Bronchus fibroblast of lung (primary cell): ENCODE measurements around the gene CD59.

GRCh38 chr11:33256071-33256561 lies 1.1 kb upstream of the HIPK3 start:
- RAMPAGE, long total RNA, result no peak

DNA sequence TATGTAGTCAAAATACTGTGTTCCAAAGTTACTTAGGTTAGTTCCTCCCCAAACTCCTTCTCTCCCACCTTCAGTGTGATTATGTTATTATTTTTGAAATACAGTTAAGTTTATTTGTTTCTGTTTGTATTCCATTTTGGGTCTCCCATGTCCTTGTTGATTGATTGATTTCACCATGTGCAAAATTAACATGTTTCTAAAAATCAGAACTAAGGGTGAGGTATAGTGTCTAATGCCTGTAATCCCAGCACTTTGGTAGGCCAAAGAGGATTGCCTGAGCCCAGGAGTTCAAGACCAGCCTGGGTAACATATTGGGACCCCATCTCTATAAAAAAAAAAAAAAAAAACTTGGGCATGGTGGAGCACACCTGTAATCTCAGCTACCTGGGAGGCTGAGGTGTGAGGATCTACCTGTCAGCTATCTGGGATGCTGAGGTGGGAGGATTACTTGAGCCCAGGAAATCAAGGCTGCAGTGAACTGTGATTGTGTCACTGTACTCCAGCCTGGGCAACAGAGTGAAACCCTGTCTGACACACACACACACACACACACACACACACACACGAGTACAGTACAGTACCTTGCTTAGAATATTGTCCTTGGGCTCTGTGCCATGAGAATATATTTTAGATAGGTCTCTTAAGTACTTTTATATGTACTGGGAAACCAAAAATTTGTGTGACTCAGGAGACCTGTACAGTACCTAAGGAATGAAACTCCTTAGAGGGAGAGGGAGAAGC lies 44.3 kb downstream of the HIPK3 start:
- RAMPAGE, long total RNA, result no peak

GRCh38 chr11:33618337-33618603 lies 82.4 kb downstream of the C11orf91 start:
- RAMPAGE, long total RNA, result no peak

DNA sequence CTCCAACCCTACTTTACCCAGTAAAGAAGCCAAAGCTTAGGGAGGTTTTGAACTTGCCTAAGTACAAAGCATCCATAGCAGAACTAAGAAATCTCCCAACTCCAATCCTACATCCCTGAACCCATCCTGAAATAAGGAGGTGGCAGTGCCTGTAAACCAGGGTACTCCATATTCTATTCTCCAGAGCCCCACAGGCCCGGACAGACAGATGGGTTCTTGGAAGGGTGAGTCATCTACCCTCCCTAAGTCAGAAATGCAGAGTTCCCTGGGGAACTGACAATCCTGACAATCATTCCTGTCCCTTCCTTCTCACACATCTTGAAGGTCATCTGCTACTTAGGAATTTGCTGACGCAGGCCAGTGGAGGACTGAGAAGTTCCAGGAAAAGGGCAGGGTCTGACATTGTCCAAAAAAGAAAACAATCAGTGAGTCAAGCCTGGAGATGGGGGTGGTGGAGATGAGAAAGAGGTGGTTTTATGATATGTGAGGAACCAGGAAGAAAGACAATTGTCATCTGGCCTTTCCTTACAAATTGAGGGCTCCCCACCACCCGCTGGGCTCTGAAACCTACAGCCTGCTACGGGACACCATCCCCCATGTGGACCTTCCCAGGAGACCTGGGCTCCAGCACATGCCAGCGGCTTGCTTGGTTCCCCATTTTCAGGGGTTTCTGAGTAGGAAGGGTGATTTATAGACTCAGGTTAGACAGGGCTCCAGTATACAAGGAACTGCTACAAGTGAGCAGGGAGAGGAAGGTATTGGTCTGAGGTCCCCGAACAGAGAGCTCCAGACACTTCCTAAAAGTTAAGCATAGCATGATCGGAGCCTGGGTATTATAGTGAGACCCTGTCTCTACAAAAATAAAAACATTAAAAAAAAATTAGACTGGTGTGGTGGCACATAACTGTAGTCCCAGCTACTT lies 12.9 kb downstream of the CD59 start:
- RAMPAGE, long total RNA, result no peak

- RAMPAGE, long total RNA, result start-site peak on the minus strand at chr11:33736402-33736429, 280 and 1,769 reads in 2 replicates
Measured at GRCh38 chr11:33736296-33736671, at the start of gene CD59. TSS of gene CD59 (minus strand) at chr11:33736423.

DNA sequence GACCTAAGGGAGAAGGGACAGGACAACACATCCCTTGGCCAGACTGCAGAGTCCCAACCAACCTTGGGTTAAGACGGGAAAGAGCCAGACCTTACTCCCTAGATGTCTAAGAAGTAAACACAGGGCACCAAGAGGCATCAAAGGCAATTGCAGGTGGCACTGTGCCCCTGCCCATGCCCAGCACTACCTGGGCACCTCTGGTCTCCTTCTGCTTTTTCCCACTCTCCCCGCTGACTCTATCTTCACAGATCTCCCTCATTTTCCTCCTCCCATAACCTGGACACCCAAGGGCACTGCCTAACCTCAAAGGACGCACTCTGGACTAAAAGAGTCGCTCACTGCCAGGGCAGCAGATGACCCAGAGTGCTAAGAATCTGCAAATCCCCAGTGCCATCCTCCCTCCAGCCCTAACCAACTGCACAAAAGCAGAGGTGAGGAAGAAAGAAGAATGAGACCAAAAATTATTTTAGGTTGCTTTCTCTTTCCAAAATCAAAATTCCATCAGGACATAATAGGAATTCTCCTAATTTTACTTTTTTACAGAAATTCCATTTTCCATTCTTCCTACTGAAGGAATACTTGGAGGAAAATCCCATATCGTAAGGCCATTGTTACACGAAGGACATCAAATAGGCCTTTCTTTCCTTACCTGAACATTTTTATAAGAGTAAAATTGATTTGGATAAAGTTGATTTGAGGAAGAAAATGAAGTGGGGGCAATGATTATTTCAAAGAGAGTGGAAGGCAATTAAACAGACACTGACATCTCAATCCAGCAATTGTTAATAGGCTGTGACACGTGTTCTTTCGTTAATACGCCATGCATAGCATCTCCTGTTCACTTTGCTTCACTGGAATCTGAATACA lies 26.7 kb downstream of the LMO2 start:
- RAMPAGE, long total RNA, result no peak

- RAMPAGE, long total RNA, result no peak
Measured at GRCh38 chr11:33868773-33869321, 23.0 kb downstream of the LMO2 start.

DNA sequence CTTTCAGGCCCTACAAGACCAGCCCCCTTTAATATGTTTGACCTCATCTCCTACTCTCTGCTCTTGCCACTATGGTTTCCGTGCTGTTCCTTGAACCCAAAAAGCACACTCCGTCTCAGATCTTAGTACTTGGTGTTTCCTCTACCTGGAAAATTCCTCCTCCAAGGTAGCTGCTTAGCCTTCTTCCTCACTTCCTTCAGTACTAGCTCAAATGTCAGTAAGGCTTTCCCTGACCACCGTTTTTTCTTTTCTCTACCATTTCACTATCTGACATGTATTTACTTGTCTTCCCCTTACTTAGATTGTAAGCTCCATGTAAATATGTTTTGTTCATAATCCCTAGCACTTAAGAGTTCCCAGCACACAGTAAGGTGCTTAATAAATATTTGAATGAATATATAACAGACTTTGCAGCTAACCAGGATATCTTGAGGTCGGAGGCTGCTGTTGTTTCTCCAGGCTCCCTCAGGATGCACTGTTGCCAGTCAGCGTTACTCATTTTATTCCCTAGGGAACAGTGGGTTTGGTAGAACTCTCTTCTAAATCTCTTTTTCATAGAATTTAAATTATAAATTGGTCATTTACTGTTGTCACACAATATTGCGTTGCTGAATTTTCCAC lies 1.2 kb upstream of the CAPRIN1 start:
- RAMPAGE, long total RNA, result no peak

- RAMPAGE, long total RNA, result start-site peak on the plus strand at chr11:34052358-34052426, 303 and 314 reads in 2 replicates
Measured at GRCh38 chr11:34051939-34052677, 577 bp downstream of the CAPRIN1 start.

GRCh38 chr11:34076035-34076600 lies 24.6 kb downstream of the CAPRIN1 start:
- RAMPAGE, long total RNA, result no peak

DNA sequence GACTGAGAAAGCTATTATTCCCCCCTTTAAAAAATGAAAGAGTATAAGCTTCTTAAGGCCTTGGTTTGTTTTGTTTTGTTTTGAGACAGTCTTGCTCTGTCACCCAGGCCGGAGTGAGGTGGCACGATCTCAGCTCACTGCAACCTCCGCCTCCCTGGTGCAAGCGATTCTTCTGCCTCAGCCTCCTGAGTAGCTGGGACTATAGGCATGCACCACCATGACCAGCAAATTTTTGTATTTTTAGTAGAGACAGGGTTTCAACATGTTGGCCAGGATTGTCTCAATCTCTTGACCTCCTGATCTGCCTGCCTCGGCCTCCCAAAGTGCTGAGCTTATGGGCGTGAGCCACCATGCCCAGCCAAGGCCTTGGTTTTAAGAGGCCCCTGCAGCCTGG lies 75.4 kb downstream of the NAT10 start:
- RAMPAGE, long total RNA, result no peak

- RAMPAGE, long total RNA, result no peak
Measured at GRCh38 chr11:34186136-34186939, 80.9 kb downstream of the NAT10 start.

- RAMPAGE, long total RNA, result no peak
Measured at GRCh38 chr11:34192365-34192776, 86.9 kb downstream of the NAT10 start.

DNA sequence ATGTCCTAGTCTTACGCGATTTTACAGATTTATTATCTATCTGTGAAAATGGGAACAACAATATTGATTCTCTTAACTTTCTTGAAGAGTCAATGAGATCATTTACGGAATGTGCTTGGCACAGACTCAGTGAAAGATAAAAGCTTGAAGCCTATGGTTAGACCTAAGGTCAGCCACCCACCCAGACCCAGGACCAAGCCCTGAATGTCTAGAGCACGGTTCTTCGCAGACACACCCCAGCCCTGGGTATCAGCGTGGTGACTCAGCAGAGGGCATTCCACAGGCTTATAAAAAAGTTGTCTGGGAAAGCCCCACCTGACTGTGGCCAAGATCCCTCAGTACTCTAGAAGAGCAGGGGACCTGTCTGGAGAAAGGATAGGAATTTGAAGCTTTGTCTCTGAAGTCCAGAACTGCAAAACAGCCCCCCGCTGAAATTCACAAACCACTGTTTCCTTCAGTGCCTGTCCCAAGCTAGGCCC lies 114.2 kb downstream of the ABTB2 start:
- RAMPAGE, long total RNA, result no peak

- RAMPAGE, long total RNA, result no peak
Measured at GRCh38 chr11:34300609-34301545, 56.9 kb downstream of the ABTB2 start.

- RAMPAGE, long total RNA, result no peak
Measured at GRCh38 chr11:34348664-34349247, 9.1 kb downstream of the ABTB2 start.

DNA sequence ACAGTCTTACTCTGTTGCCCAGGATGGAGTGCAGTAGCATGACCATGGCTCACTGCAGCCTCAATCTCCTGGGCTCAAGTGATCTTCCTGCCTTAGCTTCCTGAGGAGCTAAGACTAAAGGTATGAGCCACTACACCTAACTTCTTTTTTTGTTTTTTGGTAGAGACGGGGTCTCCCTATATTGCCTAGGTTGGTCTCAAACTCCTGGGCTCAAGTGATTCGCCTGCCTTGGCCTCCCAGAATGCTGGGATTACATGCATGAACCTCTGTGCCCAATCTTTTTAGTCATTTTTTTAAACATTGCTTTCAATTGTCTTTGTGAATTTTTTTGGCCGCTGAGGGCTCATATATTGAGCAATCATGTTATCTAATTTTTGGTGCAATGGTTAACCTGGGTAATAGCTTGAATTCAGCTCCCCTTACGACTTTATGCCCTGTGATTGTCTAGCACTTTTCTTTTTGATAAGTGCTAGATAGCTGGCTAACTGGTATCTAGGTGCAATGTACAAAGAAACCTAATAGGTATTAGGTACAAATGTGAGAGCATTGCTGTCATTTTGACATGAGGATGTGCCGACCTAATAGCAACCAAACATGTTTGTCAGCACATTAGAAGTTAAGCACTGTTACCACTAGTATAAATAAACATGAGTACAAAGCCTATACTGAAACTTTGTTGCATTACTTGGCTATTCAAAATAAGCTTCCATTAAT lies 35.3 kb upstream of the CAT start:
- RAMPAGE, long total RNA, result no peak

DNA sequence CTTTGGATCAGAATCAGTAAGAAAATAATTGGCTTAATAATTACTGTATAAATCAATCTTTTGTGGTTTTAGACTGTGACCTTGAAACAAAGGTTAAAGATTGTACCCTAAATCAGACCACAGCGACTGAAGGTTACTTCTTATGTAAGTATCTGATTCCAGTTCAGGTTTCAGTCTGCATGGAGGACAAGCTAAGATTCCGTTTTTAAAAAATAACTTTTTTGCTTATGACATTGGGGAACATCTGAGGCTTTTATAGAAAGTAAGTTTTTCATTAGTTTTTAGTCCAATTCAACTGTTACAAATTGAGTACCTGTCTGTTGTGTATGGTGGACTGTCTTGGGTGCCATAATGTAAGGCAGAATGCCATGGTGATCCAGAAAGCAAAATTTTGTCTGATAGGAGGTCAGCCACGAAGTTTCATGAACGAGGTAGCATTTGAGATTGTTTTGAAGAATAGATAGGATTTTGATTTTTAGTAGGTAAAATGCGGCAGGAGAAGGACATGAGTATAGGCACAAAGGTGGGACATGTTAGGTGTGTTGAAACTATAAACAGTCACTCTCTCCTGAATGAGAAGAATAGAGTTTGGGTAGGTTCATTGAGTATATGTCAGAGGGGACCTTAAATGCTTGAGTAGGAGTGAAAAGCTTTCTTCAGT lies 19.1 kb downstream of the CAT start:
- RAMPAGE, long total RNA, result no peak

GRCh38 chr11:34501381-34502060 lies 12.1 kb downstream of the ELF5 start:
- RAMPAGE, long total RNA, result no peak

- RAMPAGE, long total RNA, result no peak
Measured at GRCh38 chr11:34630357-34630611, 9.4 kb downstream of the EHF start.